ENCODE data around the genes ALAS2, ZXDB, NLRP2B and MTMR8.

GRCh38 chrX:54998249-54999067 is 1.7 kb upstream of the APEX2 start:
- PRO-cap, result no peak

DNA sequence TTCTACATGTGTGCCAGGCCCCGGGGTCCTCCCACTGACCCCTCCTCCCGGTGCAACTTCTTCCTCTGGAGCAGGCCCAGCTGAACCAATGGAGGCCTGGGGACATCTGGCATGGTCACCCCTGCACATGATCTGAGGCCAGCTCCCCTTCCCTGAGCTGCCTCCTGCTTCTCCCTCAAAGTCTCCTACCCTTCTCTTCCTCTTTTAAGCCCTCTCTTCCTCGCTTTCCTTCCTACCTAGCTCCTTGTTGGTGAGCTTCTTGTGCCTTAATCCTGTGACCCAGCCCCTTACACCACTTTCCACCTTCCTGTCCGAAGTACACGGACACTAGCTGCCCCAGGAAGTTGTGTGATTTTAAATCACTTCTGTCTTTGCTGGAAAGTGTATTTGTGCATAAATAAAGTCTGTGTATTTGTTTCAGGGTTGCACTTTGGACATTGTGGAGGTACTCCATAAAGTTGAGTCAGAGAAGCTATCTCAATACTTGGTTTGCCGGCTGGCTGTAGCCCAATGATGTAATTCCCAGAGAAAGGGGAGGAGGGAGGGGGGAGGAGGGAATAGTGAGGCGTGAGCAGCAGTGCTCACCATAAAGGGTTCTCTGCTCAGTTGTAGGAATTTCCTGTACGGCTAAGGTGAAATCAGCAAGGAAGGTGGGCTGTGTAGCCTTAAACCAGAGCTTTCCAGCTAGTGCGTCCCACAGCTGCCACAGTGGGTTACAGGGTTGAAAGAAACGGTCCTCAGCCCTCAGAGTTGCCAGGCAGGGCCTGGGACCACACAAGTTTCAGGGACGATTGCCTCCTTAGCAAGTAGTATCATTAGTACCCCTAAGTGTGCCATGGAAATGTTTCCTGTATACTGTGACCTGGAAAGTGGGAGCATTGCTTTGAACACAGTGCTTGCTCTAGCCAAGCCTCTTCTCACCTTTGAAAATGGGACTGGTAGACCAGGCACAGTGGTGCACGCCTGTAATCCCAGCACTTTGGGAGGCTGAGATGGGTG is 7.5 kb downstream of the APEX2 start:
- PRO-cap, result no peak

DNA sequence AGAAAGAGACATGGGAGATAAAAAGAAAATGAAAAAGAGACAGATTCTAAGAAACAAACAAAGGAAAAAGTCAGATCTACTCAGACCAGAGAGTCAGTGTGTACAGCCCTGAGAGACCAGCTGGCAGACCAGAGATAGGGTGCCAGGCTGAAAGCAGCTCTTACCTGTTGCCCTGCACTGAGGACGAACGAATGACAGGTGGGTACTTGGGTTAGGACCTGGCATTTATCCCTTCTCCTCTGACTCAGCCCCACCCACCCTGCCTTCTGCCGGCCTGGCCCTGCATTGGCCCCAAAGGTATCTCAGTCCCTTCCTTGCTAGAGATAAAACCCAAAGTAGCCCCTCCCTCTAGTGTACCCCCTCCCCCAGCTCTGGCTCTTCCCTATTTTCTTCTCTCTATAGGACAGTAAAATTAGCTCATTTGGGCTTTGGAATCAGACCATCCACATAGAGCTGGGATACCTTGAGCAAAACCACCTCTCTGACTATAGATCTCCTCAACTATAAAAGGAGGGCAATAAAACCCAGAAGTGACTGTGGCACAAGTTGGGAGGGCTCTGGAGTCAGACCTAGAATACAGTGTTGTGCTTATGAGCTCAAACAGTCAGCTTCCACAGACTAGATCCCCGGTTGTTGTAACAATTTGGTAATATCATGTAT is at the start of gene ALAS2:
ALAS2 (minus strand) TSS at position 200 of the 660 bp plus-strand sequence.
- PRO-cap, result no peak

DNA sequence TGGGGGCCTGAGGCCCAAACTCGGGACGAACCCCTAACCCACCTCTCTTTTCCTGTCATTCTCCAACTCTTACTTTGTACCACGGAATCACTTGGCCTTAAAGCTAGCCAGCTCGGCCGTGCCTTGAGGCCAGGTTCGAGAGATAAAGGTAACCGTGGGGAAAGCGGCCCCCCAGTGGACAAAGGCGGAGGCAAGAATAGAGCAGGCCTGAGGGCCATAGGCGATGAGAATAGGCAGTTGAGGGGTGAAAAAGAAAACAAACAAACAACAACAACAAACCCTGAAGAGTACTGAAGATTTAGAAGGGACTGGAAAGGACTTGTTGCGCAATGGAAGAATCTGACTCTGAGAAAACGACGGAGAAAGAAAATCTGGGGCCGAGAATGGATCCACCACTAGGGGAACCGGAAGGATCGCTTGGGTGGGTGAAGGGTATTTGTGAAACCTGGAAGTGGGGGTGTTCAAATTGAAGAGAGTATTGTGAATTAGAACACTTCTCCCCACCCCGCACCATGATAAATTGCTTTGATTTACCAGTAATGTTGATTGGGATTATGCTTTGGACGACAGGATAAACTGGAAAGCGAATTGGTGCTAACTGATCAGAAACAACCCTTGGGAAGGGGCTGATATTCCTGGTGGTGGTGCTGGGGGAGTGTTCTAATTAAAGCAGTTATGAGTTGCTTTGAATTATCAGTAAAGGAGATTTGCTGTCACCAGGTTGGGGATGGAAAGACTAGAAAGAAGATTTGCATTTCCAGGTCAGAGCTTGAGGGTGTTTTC is 641 bp downstream of the RRAGB start:
- PRO-cap, result no peak

- PRO-cap, result no peak
These were observed 163.8 kb upstream of the KLF8 start for GRCh38 chrX:56068312-56068834.

GRCh38 chrX:56765257-56766038 is 36.4 kb downstream of the NBDY start:
- PRO-cap, result no peak

DNA sequence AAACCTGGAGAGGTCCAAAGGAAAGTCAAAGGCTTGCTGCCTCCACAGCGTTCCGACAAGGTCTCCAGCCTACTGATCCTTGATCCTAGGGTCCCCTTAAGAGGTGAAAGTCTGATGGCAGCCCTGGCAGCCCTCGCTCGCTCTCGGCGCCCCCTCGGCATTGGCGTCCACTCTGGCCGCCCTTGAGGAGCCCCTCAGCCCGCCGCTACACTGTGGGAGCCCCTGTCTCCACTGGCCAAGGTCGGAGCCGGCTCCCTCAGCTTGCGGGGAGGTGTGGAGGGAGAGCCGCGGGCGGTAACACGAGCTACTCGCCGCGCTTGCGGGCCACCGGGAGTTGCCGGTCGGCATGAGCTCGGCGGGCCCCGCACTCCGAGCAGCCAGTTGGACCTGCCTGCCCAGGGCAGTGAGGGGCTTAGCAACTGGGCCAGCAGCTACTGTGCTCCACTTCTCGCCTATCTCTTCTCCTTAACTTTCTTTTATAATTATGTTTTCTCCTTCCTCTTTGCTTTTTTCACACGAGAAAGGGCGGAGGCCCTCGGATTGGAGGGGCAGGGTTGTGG is 38.2 kb downstream of the NBDY start:
- PRO-cap, result no peak

DNA sequence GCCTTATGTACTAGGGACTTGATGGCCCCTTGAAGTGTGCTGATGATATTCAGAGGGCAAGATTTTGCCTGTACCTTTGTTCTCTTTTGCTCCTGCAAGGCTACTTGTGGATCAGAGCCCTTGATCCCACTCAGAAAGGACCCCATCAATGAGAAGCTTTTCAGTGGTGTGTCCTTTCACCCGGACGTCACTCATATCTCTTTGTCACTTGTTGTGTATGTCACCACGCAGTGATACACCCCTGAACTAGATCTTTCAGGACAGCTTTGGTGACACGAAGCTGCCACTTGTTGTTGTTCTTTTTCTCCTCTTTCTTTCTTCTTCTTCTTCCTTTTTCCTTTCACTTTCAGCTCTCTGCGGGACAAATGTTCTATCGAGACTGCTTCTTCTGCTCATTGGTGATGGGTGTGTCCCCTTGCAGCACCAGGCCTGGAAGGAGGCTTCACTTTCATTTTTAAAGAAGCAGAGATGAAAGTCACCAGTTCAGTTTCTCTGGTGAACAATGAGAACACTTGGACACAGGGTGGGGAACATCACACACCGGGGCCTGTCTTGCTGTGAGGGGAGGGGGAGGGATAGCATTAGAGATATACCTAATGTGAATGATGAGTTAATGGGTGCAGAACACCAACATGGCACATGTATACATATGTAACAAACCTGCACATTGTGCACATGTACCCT is 83.6 kb downstream of the NBDY start:
- PRO-cap, result no peak

DNA sequence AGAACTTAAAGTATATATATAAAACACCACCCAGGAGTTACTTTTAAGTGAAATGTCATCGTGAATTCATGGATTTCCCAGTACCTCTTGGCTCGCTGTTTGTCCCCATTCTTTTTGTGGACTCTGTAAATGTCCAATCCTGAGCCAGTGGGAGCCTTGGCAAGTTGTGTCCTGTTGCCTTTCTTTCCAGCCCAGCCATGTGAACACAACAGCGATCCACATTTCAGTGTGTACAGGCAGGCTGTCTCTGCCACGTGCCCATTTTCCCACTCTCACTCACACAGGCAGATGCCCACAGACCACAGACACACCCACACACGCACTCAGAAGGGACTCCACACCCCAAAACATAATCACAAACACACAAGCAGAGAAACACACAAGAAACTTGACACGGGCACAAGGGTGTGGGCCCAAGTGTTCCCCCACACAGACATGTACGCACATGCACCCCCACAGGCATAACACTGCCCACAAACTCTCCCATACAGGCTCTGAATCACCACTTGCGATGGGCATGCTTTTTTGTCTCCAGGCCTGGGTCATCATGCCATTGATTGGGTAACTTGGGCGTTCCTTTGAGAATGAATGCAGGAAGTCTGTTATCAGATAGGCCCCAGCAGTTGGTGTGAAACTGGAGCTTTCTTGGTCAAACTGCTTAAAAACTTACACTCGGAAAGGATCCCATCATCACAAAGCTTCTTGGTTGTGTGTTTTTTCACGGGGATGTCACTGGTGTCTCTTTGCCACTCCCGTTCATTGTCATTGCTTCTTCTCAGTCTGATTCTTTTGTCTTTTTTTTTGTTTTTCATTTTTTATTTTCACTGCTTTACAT is 84.3 kb downstream of the NBDY start:
- PRO-cap, result no peak

- PRO-cap, result no peak
These were observed at the start of gene ZXDB for GRCh38 chrX:57591579-57592070. TSS of gene ZXDB (plus strand) at chrX:57592011.

DNA sequence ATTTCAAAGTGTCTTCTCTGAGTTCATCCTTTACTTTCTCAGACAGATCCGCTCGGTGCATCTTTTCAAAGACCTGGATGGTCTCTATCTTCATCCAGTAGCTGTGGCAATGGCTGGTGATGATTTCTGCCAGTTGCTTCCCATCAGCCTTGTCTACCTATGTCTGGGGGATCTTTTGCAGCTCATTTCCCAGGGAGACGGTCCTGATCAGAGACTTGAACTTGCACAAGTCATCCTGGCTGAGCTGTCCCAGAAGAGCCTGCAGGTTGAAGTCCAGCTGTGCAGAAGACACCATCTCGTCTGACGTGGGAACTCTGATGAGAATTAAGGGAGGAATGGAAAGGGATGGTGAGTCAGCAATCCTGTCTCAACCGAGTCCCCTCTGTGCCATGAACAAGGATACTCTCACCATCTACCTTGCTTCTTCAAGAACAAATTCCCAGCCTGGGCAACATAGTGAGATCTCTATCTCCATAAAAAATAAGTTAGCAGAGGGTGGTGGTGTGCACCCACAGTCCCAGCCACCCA is at the start of gene NLRP2B:
NLRP2B (minus strand) TSS at position 295 of the 528 bp plus-strand sequence.
- PRO-cap, result no peak

GRCh38 chrX:63657705-63658188 is 127.3 kb downstream of the ARHGEF9 start:
- PRO-cap, result no peak

- PRO-cap, result no peak
These were observed 150.5 kb downstream of the AMER1 start for GRCh38 chrX:64055112-64055385.

- PRO-cap, result unidirectional peak, minus-strand start at chrX:64395453
These were observed at the start of gene MTMR8 for GRCh38 chrX:64394841-64395771. TSS of gene MTMR8 (minus strand) at chrX:64395452.

DNA sequence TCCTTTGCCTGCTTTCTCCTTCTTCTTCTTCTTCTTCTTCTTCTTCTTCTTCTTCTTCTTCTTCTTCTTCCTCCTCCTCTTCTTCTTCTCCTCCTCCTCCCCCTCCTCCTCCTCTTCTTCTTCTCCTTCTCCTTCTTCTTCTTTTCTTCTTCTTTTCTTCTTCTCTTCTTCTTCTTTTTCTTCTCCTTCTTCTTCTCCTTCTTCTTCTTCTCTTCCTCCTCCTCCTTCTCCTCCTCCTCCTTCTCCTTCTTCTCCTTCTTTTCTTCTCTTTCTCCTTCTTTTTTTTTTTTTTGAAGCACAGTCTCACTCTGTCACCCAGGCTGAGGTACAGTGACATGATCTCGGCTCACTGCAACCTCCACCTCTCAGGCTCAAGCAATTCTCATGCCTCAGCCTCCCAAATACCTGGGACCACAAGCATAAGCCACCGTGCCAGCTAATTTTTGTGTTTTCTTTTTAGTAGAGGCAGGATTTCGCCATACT is 47.6 kb downstream of the ZC4H2 start:
- PRO-cap, result no peak

- PRO-cap, result no peak
These were observed 667 bp downstream of the MSN start for GRCh38 chrX:65668189-65668452.

- PRO-cap, result no peak
These were observed 2.4 kb downstream of the MSN start for GRCh38 chrX:65669770-65670254.

- PRO-cap, result no peak
These were observed 11.5 kb downstream of the MSN start for GRCh38 chrX:65678857-65679533.

DNA sequence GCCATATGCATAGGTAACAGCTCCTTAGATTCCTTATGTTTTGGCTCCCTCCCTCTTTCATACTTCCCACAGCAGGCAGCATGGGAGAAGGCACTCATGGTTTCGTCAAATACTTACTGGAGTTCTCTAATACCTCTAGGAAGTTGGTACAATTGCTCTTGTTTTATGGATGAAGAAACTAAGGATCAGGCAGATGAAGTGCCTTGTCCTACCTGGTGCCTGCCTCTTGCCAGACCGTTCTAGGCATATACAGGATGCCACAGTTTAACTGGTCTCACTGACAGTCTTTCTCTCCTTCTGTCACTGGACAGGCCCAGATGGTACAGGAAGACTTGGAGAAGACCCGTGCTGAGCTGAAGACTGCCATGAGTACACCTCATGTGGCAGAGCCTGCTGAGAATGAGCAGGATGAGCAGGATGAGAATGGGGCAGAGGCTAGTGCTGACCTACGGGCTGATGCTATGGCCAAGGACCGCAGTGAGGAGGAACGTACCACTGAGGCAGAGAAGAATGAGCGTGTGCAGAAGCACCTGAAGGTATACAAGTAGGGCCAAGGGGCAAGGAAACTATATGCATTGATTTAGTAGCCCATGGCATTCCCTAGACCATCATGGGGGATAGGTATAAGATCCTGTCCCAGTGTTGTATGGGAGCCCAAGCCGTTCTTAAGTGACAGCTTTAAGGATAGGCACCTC is 71.4 kb downstream of the MSN start:
- PRO-cap, result no peak

- PRO-cap, result no peak
These were observed 83.2 kb downstream of the MSN start for GRCh38 chrX:65750523-65751159.

Measured in Metastatic Pancreatic Carcinoma in the Ovary (tissue), 1 donor.